ENCODE data around the gene XPO4.

DNA sequence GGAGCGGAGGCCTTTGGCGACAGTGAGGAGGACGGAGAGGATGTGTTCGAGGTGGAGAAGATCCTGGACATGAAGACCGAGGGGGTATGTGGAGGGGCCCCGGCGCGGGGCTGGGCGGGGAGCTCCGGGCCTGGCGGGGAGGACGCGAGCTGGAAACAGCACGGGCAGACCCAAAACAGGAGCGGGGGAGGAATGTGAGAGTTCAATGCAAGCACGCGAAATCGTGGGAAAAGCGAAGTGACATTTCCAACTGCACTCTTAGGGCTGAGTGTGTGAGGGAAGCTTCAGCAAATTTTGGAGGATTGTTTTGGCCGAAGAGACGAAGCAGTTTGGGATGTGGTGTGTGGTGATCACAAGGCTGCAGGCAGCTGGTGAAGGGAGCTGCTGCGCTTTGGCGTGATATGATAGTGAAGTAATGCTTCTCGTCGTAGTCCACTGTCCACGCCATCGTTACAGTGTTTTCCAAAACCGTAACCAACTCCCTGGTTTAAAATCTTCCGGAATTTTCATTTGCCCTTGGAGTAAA is 482 bp downstream of the MPHOSPH8 start:
- PRO-cap = no peak

GRCh38 chr13:19690313-19691371 is 57.2 kb downstream of the MPHOSPH8 start:
- PRO-cap = no peak

GRCh38 chr13:19759034-19759538 is 23.7 kb downstream of the PSPC1 start:
- PRO-cap = no peak

- PRO-cap = no peak
These were observed 2.4 kb downstream of the ZMYM5 start for GRCh38 chr13:19860908-19861497.

DNA sequence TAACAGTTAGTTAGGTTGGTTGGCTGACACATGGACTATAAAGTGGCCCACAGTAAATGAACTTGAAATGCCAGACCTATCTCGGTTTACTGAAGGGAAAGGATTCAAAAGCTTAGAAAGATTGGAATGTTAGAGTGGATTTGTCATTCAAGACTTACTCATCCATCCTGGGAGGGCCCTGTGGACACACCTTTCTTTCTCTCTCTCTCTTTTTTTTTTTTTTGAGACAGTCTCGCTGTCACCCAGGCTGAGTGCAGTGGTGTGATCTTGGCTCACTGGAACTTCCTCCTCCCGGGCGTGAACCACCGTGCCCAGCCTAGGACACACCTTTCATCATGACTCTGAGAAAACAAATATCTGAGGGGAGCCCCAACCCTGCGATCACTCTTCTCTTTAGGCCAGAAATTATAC is 46.9 kb upstream of the ZMYM5 start:
- PRO-cap = no peak

- PRO-cap = no peak
These were observed 12.8 kb downstream of the GJB6 start for GRCh38 chr13:20219368-20219750.

- PRO-cap = no peak
These were observed 31.1 kb upstream of the GJB6 start for GRCh38 chr13:20263243-20263683.

- PRO-cap = no peak
These were observed 135.0 kb downstream of the CRYL1 start for GRCh38 chr13:20390507-20391282.

DNA sequence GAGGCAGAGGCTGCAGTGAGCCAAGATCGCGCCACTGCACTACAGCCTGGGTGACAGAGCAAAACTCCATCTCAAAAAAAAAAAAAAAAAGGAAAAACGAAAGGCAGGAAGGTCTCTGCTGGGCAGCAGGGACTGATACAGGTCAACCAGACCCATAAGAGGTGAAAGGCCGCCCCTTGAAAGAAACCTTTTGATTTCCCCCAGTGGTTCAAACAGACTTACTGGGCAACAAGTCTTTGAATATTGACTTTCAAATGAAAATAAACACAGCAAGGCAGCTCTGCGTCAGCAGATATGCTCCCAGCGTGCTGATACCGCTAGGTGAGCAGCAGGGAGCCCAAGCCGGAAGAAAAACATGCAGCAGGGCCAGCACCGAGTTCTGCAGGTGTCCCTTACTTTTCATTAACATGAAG is 49.4 kb downstream of the CRYL1 start:
- PRO-cap = no peak

DNA sequence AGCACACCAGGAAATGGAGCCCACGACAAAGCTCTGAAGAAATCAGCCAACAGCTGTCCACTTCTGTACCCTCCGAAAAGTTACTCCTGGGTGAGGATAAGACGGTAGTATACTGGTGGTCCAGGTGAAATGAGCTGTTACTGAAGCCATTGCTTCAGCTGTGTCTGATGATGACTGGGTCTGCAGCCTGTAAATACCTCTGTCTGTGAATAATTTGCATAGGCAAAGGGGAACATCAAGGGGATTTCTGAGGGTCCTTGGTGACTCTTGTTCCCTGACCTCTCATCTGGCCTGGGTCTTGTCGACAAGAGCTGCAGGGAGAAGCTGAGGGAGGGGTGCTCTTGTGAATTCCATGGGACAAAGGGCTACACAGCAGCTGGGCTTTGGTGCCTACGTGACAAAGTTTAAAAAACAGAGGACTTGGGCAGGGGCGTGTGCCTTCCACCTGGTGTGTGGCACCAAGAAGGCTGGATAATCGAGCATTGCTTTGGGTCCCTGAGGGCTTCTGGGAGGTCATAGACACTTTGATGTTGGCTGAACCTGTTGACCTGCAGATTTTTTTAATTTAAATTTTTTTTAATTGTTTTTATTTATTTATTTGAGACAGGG is 19.0 kb upstream of the CRYL1 start:
- PRO-cap = no peak

- PRO-cap = no peak
These were observed 7.0 kb upstream of the IFT88 start for GRCh38 chr13:20559964-20560292.

DNA sequence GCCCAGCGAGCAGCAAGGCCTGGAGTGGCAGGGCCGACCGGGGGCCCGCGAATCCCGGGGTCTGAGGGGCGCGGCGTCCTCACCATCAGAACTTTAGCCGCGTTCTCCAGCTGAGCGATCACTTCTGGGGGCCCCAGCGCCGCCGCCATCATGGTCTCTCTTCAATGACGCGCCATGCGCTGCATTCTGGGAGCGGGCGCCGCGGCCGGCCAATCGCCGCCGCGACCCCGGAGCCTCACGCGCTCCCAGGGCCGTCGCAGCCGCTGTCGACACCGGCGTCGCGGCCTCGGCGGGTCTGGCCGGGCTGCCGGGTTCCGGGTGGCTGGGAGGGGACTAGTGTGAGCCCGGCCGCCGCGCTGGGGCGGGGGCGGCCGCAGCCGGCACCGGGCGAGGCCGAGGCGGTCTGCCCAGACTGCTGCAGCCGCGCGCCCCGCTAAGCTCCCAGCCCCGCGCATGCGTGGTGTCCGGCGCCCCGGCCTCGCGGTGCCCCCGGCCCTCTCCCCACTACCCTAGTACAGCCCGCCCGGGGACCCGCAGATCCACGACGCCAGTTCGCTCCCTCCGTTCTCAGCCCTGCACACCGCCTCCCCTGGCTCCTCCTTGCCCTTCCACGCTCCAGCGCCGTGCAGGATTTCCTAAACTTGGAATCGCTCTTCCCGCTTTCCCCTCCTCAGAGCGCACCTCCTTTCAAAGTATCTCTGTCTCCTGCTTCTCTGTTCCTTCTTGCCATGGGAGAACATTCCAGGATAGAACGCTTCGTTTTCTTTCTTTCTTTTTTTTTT is at the start of gene XPO4:
XPO4 (minus strand) TSS at position 160 of the 782 bp plus-strand sequence.
- PRO-cap = bidirectional peak, plus-strand start at position 273 of the sequence, minus-strand start at position 160 of the sequence; bidirectional peak, plus-strand start at position 481 of the sequence, minus-strand start at position 449 of the sequence

DNA sequence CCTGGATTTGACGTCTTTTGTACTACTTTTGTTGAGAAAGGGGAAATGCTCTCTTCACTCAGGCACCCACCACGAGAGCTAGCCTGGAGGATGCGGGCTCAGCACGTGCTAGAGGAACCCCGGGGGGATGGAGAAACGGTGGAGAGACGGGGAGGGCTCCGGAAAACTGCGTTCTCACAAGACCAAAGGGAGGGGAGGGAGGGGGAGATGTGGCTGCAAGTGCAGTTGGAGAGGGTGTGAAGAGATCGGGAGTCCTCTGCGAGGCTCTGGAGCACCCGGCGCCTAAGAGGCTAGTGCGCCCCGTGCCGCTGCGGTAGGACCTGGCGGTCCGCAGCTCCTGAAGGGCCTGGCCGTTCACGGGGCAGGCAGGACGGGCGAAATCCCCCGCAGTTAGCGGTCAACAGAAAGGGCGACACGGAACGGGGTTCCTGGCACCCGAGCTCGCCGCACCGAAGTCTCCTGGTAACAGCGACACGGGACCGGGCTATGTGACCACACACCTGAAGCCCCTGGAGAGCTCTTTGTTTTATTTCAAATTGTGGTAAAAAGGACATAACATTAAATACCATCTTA is 43.5 kb upstream of the XPO4 start:
- PRO-cap = no peak

GRCh38 chr13:20987488-20988514 is 73.6 kb downstream of the LATS2 start:
- PRO-cap = no peak

DNA sequence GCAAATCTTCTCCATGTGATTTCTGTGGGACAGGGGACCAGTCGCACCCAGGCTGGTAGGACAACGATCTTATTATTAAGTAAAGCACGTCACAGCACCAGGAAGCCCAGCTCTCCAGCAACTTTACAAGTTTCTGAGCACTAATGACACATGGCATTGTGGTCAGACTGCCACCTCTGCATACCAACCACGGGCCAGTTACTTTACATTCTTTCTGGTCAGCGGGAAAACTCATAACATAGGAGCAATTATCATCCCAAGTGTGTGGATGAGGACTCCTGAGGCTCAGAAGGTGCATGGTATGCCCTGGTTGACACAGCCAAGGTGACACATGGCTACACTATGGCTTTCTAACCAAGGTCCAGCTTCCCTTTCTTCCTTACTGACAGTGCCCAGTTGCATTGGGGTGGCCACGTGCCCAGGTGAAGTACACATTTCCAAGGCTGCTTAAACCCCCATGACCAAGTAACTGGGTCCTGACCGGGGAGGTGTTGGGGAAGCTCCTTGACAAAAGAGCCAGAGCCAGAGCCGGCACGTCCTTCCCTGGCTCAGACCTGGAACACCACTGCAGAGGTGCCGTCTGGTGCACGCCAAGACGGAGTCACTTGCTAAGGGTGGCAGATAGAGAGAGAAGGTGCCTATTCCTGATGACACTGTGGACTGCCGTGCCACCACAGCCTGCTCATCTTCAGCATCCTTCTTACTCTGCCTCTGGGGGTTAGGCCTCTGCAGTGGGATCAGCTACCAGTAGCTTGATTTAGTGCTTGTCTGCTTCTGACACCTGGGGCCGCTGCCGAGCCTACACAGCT is 27.2 kb downstream of the LATS2 start:
- PRO-cap = no peak

GRCh38 chr13:21047140-21047491 is 14.3 kb downstream of the LATS2 start:
- PRO-cap = no peak

DNA sequence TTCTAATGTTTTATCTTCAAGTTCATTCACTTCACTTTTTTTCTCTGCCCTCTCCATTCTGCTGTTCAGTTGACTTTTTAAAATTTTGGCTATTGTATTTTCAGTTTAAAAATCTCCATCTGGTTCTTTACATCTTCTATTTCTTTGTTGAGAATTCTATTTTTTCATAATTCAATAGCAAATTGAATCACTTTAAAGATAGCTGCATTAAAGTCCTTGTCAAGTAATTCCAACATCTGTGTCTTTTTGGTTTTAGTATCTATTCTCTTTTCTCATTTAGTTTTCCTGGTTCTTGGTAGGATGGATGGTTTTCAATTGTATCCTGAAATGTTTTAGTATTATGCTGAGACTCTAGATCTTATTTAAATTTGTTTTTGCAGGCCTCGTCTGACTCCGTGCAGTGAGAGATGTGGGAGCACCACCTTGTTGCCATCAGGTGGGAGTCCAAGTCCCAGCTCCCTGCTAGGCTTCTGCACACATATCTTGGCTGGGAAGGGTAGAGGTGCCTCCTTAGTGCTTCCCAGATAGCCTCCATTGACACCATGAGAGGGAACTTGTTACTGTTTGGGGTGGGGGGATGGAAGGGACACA is 29.2 kb downstream of the ZDHHC20 start:
- PRO-cap = no peak

DNA sequence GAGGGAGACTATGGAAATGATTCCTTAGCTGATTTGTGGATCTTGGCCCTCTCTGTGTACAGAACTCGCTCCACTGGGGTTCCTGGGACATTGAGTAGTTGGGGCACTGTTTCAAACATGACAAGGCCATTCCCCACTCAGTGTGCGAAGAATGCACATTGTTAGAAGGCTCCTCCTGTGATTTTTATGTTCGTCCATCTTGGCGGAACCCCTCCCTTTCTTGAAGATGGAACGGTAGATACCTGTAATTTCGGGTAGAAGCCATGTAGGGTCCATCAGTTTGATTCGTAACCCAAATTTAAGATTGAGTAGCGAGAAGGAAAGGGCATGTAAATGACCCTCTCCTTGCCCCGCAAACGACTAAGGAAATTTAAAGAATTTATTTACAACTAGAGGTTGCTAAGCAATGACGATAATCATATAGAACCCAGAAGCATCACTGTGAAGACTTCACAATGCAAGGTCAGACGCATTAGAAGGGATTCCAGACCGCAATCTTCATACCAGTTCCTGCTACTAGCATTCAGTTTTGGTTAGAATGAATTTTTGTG is 620 bp upstream of the ZDHHC20 start:
- PRO-cap = no peak

DNA sequence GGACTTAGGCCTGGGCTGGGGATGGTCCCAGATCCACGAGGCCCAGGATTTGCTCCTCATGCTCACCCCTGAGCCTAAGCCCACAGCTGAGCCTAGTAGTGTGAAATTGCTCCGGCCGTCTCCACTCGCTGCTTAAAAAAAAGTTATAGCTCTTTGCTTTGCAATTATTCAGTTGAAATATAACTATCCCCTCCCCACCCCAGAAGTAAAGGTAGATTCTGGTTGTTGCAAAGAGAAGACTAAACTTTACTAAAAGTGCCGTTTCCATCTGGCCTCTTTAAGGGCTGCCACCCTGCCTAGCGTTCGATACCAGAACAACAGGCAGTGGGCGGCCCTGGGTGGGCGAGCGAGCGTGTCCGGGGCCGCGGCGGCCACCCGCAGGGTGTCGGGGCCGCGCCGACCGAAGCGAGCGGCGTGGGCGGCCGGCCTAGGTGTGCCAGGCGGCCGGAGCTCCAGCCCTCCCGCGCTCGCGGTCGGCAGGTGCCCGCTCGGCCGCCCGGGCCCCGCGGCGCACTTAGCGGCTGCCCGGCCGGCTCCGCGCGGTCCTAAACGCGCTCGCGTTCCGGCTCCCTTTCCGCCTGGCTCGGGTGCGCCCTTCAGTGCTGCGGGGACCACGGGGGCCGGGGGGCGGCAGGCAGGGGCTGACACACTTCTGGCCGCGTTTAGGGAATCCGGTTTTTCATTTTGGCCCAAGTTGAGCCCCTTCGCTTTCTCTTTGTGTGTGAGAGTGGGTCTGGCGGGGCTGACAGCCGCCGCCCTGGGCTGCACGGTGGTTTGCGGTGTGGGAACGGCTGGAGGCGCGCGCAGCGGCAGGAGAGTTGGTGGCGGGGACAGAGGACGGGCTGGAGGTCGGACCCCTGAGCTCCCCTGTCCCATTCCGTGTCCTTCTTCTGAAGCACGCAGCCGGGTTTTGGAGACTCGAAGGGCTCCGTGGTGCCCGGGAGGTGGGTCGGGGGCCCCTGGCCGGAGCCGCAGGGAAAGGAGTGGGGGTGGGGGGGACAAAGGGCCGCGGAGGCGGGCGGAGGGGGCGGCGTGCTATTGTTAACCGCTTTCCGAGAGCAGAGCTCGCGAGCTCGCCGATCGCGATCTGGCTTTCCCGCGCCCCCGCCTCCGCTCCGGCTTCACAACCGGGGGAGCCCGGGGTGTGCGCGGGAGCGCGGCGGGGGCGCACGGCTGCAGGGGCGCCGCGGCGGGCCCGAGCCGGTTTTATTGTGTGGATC is 2.9 kb downstream of the FGF9 start:
- PRO-cap = no peak

GRCh38 chr13:22198035-22198617 is 527.3 kb downstream of the FGF9 start:
- PRO-cap = no peak